Measurements from ENCODE around the genes LAIR2, KIR2DL3, KIR2DL1 and HSPBP1.

GRCh38 chr19:54438793-54439804 is 9.9 kb upstream of the LENG8 start:
- PRO-cap = no peak

- PRO-cap = bidirectional peak, plus-strand start at chr19:54449657, minus-strand start at chr19:54449430
Measured at GRCh38 chr19:54449354-54450192, 574 bp downstream of the LENG8 start.

GRCh38 chr19:54455384-54456428 is 6.7 kb downstream of the LENG8 start:
- PRO-cap = unidirectional peak, plus-strand start at chr19:54455539; unidirectional peak, plus-strand start at chr19:54455893; unidirectional peak, plus-strand start at chr19:54456001

- PRO-cap = unidirectional peak, plus-strand start at chr19:54462630
Measured at GRCh38 chr19:54462592-54462764, 1.1 kb downstream of the LENG9 start.

GRCh38 chr19:54502755-54503189 is at the start of gene LAIR2:
Gene LAIR2 (plus strand): TSS chr19:54502831.
- PRO-cap = no peak

DNA sequence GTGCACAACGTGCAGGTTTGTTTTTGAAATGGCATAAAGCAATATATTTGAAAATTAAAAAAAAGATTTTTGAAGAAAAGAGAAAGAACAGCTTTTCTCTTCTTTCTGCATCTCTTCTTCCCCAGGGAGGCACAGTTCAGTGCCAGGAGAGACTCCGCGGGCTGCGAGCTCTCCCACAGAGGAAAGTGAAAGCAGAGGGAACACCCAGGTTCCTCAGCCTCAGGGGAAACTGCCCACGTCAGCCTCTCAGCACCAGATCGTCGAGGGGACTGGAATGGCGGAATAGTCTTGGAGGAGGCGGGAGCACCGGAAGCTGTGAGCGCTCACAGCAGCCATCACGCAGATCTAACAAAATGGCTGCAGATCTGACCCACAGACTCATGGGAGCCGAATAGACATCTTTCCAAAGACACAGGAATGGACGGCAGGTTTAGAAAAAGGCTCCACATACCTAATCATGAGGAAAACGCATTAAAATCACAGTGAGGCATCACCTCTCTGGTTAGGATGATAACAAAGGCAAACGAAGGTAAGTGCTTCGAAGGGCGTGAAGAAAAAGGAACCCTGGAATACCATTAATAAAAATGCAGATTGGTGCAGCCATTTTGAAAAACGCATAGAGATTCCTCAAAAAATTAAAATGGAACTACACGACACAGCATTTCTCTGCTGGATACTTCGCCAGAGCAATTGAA is 11.8 kb upstream of the LILRA2 start:
- PRO-cap = no peak

DNA sequence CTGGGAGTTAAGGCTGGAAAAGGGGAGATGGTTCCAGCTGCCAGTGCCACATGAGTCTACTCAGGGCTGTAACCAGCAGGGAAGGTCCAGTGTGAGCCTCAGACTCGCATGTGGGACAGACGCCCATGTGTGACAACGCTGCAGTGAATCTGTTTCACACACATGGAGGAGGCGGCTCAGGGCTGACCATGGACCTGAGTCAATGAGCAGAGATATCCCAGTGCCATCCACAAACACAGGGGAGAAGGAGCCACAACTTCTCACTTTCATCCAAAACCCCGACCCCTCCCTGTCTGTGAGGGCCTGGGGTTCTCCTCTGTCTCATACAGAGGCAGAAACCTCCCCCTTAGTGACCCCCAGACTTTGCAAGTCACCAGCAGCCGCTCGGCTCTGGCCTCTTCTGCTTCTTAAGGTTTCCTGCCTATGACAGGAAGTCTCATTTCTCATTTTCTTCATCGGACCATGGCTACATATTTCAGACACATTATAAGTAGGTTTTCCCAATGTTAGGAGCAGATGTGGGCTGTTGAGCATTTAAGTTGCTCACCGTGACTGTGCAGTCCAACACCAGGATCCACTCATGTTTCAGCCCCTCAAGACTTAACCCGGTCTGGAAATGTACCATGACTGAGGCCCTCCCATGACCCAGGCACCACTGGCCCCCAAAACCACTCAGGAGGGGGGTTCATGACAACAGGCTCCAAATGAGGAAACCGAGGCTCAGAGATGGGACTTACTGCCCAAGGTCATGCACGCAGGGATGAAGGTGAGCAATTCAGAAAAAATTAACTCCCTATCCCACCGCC is 12.7 kb downstream of the LILRB1 start:
- PRO-cap = no peak

DNA sequence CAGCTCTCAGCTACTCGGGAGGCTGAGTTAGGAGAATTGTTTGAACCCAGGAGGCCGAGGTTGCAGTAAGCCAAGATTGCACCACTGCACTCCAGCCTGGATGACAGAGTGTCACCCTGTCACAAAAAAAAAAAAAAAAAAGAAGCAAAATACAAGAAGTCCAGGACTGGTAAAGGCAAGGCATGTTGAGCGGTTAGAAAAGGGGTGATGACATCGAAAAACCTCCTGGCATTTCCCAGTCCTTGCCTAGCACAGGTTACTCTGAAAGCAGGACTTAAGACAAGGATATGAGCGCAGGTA is 2.5 kb upstream of the LILRB4 start:
- PRO-cap = no peak

GRCh38 chr19:54738370-54738878 is at the start of gene KIR2DL3:
Gene KIR2DL3 (plus strand): TSS chr19:54738513.
- PRO-cap = no peak

DNA sequence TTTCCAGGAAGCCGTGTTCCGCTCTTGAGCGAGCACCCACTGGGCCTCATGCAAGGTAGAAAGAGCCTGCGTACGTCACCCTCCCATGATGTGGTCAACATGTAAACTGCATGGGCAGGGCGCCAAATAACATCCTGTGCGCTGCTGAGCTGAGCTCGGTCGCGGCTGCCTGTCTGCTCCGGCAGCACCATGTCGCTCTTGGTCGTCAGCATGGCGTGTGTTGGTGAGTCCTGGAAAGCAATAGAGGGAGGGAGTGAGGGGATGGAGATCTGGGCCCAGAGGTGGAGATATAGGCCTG is at the start of gene KIR2DL1:
TSS of gene KIR2DL1 (plus strand) at position 132 of the 298 bp plus-strand sequence.
- PRO-cap = no peak

- PRO-cap = no peak
Measured at GRCh38 chr19:55086158-55086593, 10.5 kb downstream of the EPS8L1 start.

DNA sequence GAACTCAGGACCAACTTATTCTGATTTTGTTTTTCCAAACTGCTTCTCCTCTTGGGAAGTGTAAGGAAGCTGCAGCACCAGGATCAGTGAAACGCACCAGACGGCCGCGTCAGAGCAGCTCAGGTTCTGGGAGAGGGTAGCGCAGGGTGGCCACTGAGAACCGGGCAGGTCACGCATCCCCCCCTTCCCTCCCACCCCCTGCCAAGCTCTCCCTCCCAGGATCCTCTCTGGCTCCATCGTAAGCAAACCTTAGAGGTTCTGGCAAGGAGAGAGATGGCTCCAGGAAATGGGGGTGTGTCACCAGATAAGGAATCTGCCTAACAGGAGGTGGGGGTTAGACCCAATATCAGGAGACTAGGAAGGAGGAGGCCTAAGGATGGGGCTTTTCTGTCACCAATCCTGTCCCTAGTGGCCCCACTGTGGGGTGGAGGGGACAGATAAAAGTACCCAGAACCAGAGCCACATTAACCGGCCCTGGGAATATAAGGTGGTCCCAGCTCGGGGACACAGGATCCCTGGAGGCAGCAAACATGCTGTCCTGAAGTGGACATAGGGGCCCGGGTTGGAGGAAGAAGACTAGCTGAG is 2.0 kb downstream of the PPP1R12C start:
- PRO-cap = no peak

GRCh38 chr19:55156175-55157331 is 979 bp downstream of the TNNI3 start:
- PRO-cap = no peak

- PRO-cap = no peak
Measured at GRCh38 chr19:55188516-55189175, 8.6 kb upstream of the SYT5 start.

GRCh38 chr19:55227062-55227683 is 1.4 kb downstream of the TMEM86B start:
- PRO-cap = no peak

DNA sequence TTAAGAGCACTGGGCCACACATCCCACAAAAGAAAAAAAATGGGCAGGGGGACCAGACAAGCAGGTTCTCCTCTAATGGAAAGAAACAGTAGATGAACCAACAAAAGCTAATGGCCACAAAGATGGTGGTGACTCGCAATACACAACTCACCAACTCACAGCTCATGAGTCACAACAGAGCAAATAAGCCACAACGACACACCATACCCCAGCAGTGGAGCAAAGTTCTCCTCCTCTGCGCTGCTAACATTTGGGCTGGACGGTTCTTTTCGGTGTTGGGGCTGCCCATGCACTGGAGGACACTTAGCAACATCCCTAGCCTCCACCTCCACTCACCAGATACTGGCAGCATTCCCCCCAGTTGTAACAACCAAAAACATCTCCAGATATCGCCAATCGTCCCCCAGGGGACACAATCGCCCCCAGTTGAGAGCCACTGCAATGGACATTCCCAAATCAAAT is 2.7 kb downstream of the PPP6R1 start:
- PRO-cap = no peak

DNA sequence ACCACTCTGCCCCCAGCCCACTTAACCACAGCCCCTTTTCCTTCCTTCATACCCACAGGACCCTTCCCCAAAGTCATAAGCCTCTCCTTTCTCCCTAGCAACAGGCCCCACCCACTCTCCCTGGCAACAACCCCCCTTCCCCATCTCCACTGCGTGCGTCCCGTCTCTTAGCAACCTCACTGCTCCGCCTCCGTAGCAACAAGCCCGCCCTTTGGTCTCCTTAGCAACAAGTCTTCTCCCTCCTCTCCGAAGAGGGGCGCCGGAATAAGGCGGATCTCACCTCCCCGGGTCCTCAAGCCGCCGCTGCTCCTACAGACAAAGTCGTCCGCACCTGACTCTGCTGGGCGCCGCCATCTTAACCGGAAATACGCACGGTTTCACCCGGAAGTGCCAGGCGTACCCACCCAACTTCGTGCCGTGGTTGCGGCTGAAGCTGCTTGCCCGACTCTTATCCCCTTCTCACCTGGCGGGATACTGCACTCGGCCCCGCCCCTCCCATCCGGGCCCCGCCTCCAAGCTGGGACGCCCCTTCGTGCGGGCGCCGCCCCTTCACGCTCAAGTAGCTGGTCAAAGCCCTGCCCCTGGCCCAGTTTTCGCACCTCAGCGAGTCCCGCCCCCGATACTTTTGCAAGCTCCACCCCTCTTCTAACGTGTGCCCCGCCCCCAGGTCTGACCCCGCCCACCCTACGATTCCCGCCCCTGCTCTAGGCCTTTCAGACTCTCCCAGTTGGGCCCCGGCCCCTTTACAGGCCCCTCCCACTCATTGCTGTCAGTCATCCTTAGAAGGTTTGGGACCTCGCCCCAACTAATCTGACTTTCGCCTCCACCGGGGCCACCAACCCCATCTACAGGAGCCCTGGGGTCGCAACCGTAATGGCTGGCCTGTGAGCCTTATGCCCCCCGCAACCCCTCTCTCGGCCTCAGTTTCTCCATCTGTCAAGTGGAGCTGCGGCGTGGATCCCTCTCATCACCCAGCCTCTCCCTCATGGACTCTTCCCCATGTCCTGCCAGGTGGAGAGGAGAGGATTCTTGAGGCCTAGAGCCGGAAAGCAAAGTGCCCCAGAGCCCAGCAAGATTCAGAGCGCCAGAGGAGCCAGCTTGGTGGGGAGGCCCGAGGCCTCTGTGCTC is at the start of gene HSPBP1:
TSS of gene HSPBP1 (minus strand) at position 356 of the 1,128 bp plus-strand sequence.
- PRO-cap = bidirectional peak, plus-strand start at position 407 of the sequence, minus-strand start at position 357 of the sequence

GRCh38 chr19:55300671-55301548 is 17.1 kb downstream of the BRSK1 start:
- PRO-cap = no peak

GRCh38 chr19:55331732-55332100 is 6.6 kb upstream of the TMEM150B start:
- PRO-cap = no peak

GRCh38 chr19:55340569-55341666 is 1.2 kb downstream of the KMT5C start:
- PRO-cap = unidirectional peak, minus-strand start at chr19:55340992

Measured in type B pancreatic cell (in vitro differentiated cells).